Pericardium fibroblast (primary cell): Measurements from ENCODE around the genes P2RY1, DHX36 and PLCH1.

GRCh38 chr3:152650223-152650645, 184.7 kb upstream of the P2RY1 start:
- RAMPAGE, long total RNA, result no peak

GRCh38 chr3:152834298-152835290, at the start of gene P2RY1:
Gene P2RY1, plus strand, starts transcription at chr3:152835131.
- RAMPAGE, long total RNA, result start-site peak on the plus strand at chr3:152835092-152835146, 5 and 7 reads in 2 replicates

DNA sequence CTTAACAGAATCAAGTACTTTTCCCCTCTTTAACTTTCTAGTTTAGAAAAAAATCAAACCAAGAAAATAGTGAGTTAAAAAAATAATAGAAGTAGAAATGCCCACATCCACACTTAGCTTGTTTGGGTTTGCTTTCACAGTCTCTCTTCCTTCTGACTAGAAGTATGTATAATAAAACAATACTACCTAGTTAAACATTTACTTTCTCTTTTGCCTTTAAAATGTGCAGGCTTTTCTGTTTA, 1.9 kb downstream of the P2RY1 start:
- RAMPAGE, long total RNA, result no peak

DNA sequence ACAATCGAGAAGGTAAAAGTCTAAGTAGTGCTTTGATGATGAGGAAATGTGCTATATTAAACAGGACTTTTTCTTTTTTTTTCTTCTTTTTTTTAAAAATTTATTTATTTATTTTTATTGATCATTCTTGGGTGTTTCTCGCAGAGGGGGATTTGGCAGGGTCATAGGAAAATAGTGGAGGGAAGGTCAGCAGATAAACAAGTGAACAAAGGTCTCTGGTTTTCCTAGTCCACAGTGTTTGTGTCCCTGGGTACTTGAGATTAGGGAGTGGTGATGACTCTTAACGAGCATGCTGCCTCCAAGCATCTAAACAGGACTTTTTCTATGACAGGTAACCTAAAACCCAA, 104.6 kb downstream of the P2RY1 start:
- RAMPAGE, long total RNA, result no peak

DNA sequence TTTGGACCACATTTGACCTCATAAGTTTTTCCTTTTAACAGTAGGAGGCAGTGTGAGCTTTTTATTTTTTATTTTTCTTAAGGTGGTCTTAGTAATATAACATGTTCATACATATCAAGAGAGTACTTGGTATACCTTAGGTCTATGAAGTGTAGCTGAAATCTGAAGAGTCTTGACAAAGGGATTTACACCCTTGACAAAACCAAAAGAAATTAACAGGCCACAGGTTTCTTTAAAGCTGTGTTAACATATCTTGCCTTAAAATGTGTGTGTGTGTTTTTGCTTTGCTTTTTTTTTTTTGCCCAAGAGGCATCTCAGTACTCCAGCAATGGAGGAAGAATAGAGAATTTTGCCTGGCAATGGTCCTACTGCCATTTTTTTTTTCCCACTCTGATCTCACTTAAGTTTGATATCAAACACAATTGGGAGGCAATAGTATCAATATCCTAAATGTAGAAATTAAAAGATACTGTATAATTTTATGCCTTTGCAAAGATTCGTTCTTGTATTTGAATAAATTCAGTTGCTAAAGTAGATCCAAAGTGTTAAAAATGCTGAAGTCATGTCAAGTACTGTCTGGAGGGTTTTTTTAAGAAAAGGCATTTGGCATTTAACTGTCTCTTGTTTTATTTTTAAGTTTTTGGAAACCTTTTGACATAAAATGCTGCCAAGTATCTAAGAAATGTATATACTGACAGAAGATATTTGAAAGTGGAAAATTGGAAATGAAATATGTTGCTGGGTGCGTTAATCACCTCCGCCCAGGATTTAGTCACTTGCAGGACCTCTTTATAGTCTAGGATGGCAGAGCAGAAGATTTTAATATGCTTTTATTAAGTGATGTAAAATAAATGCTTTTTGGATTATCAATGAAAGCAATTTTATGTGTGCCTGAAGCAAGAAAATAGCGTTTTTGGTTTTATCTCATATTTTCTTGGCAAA, 3.6 kb downstream of the RAP2B start:
- RAMPAGE, long total RNA, result no peak

GRCh38 chr3:153624725-153625001, 462.6 kb downstream of the RAP2B start:
- RAMPAGE, long total RNA, result no peak

DNA sequence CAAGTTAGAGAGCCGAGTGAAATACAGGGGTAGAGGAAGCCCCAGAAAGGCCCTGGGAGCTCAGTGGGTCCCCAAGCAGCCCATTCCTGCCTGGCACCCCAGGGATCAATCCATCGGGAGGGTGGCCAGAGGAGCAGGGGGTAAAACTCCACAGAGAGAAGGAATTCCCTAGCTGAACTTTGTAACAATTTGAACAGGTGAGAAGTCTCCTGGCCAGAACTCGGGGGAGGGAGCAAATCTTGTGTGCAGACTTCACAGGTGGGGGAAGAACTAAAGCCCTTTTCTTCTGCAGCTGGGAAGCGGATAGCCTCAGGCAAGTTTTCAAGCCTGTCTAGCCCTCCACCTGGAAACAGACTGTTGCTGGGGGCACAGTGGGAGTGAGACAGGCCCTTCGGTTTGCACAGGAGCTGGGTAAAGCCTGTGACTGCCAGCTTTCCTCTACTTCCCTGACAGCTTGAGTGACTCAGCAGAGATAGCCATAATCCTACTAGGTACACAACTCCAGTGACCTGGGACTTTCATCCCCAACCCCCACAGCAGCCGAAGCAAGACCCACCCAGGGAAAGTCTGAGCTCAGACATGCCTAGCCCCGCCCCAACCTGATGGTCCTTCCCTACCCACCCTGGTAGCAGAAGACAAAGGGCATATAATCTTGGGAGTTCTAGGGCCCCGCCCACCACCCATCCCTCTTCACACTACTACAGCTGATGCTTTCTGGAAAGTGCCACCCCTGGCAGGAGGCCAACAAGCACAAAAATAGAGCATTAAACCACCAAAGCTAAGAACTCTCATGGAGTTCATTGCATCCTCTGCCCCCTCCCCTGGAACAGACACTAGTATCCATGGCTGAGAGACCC, 478.7 kb downstream of the RAP2B start:
- RAMPAGE, long total RNA, result no peak

DNA sequence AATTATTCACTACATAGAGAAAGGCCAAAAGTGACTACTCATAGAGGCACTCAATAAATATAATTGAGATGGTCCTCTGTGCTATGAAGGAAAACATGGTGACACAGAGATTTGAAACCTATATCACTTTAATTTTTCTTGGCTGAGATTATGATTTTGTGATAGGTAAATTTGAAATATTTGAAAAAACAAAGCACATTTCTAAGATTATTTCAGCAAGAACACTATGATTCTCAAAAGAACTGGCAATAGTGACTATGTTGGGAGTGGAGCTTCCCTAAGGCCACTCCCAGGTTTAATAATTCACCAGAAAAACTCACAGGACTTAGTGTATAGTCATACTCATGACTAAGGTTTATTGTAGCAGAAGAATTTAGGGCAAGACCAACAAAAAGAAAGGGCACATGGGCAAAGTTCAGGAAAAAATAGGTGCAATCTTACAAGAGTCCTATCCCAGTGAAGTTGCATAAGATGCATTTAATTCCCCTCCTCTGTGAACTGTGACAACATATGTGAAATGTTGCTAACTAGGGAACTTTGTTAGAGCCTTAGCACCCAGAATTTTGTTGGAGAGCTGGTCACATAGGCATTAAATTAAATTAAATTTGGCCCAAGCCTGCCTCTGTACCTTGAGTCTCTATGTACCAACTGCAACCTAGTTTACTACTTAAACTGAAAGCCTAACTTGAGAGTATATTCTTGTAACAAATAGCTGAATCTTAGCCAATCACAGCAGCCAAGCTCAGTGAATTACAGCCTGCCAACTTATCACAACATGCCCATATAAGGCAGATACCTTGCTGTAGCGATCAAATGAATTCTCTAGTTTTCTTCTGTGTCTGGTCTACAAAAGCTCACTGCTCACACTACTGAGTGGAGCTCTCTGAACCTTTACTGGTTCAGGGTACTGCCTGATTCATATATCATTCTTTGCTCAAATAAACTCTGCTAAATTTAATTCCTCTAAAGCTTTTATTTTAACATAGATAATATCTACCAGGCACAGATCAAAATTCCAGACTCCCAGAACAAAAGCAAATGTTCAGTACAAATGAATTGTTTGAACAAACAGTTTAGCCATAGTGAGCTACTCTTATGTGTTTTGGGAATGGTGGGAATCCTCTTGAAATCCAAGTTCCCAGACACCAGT, 386.2 kb upstream of the ARHGEF26 start:
- RAMPAGE, long total RNA, result no peak

DNA sequence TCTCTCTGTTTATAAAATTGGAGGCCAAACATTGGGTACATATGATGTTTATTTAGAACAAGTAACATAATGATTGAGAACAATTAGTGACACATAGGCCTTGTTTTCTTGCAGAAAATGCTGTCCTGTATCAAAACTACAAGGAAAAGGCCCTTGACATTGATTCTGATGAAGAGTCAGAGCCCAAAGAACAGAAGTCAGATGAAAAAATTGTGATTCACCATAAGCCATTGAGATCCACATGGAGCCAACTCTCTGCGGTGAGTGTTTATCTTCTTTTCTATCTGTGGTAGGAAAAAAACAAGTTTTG, 8.2 kb downstream of the ARHGEF26 start:
- RAMPAGE, long total RNA, result no peak

GRCh38 chr3:154323573-154324940, at the start of gene DHX36:
Gene DHX36, minus strand, starts transcription at chr3:154324487.
- RAMPAGE, long total RNA, result start-site peak on the minus strand at chr3:154324425-154324488, 83 and 270 reads in 2 replicates

DNA sequence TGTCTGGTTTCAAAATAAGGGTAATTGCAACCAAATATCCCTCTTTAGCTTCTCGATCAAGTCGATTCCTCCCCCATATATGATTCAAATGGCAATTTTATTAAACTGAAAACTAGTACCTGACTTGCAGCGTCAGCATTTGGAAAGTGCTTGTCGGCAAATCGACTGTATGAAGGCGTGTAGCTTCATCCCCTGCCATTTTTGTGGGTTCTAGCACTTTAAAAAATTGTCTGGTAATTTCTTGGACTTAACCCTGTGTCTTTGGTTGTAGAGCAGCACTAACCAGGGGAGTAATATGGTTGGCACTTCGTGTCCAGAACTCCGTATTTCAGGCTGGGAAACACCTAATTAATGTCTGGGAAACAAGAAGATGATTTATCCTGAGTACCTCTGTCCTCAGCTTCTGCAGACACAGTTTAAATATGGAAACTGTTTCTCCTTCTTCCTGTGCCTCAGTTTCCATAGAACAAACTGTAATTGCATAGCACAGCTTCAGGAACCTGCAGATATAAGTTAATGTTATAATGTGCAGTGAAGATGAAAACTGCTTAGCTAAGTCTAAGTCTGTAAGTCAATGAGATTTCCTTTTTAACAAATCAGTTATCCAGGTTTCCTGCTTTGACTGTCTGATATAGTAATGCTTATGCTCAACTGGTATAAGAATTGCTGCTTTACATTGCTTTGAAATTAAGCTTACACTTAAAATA, 731 bp downstream of the MME start:
- RAMPAGE, long total RNA, result no peak

GRCh38 chr3:155571975-155572374, 172.9 kb downstream of the PLCH1 start:
- RAMPAGE, long total RNA, result no peak

- RAMPAGE, long total RNA, result no peak
Observed at GRCh38 chr3:155703868-155704511, 40.9 kb downstream of the PLCH1 start.

GRCh38 chr3:155744523-155745362, at the start of gene PLCH1:
Gene PLCH1, minus strand, starts transcription at chr3:155745071.
- RAMPAGE, long total RNA, result no peak

GRCh38 chr3:156558421-156558864, 3.5 kb upstream of the SSR3 start:
- RAMPAGE, long total RNA, result no peak

GRCh38 chr3:156676795-156677522, 2.6 kb downstream of the TIPARP start:
- RAMPAGE, long total RNA, result no peak

- RAMPAGE, long total RNA, result no peak
Observed at GRCh38 chr3:156701489-156702019, 27.2 kb downstream of the TIPARP start.

- RAMPAGE, long total RNA, result no peak
Observed at GRCh38 chr3:156707705-156708248, 33.4 kb downstream of the TIPARP start.

GRCh38 chr3:157082154-157083142, 77.5 kb downstream of the CCNL1 start:
- RAMPAGE, long total RNA, result no peak

GRCh38 chr3:157088439-157089034, 71.4 kb downstream of the CCNL1 start:
- RAMPAGE, long total RNA, result no peak